Peripheral blood mononuclear cell (primary cell): ENCODE measurements around a stretch of chr20.

DNA sequence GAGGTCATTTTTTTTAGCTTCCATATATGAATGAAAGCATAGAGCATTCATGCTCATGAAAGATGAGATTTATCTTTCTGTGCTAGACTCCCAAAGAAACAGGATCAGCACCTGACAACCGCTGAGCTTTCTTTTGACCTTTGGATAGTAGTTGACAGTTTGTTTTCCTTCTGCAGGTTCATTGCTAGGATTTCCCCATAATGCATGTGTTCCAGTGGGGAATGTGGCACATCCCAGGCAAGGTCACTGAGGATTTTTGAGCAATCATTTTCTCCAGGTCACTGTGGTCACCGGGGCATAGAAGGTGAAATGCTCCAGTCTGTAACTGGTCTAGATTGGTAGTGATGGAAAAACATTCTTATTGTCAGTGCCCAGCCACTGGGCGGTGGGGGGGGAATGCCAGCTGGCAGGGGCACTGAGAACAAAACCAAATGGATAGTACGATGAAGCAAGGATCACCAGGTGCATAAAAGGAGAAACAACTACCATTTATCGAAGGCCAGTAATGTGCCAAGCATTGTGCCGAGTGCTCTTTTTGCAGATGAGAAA lies 33.7 kb upstream of the BCAS1 start:
- PRO-cap, 8 experiments = no peak in any of the 8 experiments

DNA sequence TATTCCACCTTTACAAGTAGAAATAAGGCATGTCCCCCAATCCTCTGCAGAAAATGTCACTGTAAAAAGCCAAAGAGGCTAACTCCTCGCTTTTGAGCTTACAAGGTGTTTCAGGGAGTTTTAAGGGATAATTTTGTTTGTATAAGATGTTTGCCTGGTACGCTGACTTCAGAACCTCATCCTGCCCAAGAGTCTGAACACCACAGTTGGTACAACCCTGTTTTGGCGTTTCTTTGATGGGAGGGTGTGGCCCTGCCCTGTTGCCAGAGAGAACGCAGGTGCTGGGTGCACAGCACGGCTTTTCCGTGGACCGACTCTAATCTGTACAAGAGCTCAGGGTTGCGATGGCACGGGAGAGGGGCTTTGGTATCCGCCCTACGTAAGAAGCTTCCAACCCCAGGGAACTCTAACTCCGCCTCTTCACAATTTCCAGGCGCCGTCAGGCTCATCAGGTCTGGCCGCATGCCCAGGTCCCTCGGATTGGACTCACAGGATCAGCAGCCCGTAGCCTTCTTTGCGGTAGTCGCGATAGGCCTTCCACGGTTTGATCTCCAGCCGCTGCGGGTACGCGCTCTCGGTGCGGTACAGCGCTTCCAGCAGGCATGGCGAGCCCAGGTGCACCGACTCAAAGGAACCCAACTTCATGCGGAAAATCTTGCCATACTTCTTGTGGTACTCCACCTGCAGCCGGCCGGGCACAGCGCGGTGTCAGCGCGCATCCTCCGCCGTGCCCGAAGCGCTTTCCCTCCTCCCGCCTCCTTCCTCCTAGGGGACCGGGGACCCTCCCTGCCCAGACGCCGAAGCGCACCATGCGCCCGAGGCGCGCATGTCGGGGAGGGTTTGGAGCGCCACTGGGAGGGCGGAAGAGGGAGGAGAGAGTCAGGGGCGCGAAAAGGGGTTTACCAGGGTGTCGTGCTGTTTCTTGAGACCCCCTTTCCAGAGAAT lies 1.1 kb downstream of the CYP24A1 start:
- PRO-cap, 8 experiments = no peak in any of the 8 experiments

GRCh38 chr20:54221509-54221881 lies 13.6 kb downstream of the PFDN4 start:
- PRO-cap, 8 experiments = no peak in any of the 8 experiments

- PRO-cap, 8 experiments = peak in 4 of 8 experiments; most common plus-strand start chr20:56443060 (in 4)
Measured at GRCh38 chr20:56442879-56443220, 25.6 kb upstream of the RTF2 start.

- PRO-cap, 8 experiments = no peak in any of the 8 experiments
Measured at GRCh38 chr20:56468887-56469438, 536 bp downstream of the RTF2 start.

DNA sequence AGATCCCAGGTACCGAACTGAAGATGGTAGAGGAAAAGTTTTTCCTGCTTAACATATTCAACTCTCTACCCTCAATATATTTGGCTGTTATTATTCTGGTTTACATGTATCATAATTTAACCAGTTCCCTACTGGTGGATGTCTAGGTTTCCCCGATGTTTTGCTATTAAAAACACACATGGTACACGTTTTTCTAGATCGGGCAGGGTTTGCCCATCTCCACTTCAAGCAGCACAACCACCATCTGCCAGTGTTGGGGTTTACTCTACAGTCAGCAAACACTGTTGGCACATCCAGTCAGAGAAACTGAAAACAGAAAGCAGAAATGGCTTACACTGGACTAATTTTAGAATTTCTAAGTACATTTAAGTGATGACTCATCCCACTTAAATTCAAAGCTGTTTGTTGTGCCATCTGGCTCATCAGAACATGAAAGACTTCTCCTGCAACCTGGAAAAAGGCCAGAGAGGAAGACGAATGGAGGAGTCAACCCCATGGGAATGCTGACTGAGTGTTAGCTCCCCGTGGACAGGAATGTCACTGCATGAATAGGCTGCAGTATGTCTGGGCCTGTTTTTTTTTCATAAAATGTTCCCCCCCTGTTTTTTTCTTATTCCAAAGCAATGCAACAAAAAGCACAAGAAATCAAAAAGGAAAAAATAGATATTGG lies 21.8 kb downstream of the FAM209B start:
- PRO-cap, 8 experiments = no peak in any of the 8 experiments

DNA sequence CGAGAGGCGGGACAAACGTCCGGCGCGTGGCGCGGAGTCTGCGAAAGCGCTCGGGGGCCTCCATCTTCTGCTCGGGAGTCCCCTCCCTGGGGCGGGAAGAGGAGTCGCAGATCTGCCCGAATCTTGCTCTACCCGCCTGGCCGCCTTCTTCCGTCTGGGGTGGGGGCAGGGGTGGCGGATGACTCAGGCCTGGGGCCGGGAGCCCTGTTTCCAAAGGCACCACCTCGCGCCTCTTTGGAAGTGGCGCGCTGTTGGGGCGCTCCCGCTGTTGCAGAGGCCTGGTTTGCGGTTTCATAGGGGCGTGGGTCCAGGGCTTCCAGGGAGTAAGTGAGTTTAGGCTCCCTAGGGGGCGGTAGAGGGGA lies 2.8 kb upstream of the TFAP2C start:
- PRO-cap, 8 experiments = no peak in any of the 8 experiments

- PRO-cap, 8 experiments = no peak in any of the 8 experiments
Measured at GRCh38 chr20:56632014-56632582, 3.0 kb downstream of the TFAP2C start.

DNA sequence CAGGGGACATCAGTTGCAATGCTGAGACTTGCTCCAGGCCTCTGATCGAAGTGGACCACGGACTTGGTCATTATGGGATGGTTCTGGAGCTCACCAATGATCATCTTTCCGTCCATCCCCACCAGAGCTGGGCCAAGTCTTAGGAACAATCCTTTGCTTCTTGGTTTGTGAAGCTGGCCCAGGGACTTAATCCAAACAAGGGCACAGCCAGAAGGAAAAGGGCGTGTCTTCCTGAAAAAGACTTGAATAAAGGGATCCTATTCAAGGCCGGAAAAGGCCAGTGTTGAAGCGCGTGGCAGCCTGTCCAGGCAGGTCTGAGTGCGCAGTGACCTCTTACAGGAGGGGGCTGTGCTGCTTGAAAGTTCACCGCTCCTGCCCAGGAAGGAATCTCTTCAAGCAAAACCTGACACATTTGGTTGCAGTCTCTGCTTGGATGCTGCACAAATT lies 136.0 kb downstream of the TFAP2C start:
- PRO-cap, 8 experiments = no peak in any of the 8 experiments

DNA sequence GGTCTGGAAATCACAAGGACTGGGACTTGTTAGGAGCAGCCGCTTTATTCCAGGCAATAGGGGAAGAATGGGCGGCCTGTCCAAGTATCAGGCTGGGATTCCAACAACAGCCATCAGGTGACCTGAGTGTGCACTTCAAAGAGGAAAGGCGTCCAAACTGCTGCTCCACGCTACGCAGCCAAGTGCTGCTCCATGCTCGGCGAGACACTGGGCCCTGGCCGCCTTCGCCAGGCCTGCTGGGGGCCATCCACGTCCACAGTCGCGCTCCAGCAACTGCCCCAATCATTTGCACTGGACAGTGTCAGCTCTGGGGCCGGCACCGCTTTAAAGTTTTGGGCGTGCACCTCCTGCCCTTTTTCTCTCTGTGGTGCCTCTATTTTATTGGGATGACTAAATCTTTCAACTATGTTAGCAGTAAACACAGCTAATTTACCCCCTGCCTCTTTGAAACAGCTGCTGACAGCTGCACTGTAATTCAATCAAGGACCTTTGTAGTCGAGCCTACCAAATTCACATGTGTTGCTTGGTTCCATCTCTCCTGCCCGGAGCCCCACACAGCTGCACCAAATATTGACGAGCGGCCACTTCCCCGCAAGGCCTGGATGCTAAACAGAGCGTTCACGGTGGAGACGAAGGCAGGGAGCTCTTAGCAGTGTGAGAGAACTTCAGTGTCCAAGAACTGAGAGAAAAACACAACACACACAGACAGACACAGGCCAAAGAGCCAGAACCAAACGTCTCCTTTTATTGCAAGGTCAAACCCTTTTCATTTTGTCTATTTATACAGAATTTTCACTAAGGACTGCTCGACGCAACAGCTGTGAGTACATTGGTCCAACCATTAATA lies 98.2 kb downstream of the BMP7 start:
- PRO-cap, 8 experiments = no peak in any of the 8 experiments

DNA sequence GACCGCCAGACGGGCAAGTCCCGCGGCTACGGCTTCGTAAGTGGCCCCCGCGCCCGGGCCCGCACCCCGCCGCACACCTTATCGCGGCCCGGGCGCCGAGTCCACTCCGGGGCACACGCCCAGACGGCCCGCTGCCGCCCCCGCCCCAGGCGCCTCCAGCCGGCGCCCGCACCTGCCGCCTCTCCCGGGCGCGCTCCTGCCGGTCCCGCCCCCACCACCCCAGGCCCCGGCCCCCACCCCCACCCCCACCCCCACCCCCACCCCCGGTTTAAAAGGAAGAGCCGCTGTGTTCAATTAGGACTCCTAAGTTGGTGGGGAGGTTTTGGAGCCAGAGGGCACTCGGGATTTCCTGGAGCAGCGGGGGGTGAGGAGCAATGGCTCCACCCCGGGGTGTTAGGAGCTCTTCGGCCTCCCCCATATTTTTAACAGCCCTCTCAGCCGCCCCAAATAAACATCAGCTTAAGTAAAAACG lies 623 bp downstream of the RBM38 start:
- PRO-cap, 8 experiments = peak in 7 of 8 experiments; most common plus-strand start position 306 of the sequence (in 4); most common minus-strand start position 106 of the sequence (in 5)

DNA sequence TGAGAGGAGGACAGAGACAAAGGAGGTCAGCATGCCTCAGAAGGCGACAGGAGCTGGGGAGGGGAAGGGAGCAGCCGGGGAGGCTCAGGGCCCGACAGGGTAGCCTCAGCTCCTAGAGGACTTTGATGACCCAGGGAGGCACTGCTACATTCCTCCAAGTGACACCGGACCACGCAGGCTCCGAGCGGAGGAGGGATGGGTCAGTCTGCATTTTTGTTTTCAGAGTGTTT lies 7.8 kb downstream of the RBM38 start:
- PRO-cap, 8 experiments = no peak in any of the 8 experiments

GRCh38 chr20:57403795-57404293 lies 12.6 kb downstream of the RBM38 start:
- PRO-cap, 8 experiments = peak in 2 of 8 experiments; most common plus-strand start chr20:57403997 (in 1)

DNA sequence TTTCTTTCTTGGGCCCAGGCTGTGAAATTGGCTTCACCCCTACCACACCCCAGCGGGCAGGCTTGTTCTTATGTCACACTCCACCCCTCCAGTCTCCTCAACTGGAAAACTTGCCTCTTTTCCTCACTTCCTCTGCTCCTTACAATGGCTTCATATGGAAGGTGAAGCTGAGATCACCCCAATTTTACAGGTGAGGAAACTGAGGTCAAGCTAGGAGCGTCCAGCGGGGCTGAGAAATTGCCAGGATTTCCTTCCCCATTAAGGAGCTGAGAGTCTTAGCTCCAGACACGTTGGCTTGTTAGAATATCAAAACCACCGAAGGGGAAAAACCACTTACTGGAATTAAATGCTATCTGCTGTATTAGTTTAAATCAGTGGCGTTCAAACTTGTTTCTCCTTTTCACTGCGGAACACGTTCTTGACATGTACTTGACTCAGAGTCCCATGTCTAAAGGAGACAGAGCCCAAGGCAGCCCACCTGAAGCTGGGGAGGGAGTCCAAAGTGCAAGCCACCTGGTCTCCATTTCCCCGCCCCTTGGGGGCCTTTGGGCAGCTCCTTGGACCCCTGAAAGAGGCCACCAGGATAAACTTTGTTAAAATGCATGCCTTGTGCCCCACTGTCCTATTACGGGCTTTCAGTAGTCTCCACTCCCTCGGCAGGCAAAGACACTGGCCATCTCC lies 6.4 kb downstream of the PCK1 start:
- PRO-cap, 8 experiments = no peak in any of the 8 experiments

DNA sequence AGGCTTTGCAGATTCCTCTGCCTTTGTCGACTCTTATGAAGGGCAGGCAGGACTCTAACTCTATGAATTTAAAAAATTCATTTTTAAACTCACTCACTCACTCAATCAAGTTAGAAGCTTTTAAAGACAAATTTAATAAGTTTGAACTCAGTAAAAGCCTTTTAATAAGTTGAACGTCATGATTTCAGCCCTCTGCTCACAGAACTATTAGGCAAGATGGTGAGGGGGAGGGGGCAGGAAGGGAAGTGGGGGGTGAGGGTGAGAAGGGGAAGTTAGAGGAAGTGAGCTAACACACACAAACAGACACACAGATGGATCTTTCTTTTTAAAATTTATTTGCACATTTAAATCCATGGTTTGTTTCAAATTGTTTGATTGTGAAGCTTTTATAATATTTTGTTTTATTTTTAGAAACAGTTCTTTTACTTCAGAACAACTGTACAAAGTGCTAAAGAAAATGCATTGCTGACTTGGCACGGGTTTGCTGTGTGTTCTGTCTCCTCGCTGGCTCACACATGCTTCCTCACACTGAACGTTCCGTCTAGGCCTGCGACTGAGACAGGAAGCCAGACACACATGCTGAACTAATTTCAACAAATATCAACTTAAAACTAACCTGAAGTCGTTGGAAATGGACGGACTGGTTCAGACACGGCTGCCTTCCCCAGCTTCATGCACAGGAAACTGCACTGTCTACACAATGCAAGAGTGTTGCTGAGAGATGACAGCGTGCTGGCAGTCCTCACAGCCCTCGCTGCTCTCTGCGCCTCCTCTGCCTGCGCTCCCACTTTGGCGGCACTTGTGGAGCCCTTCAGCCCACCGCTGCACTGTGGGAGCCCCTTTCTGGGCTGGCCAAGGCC lies 7.9 kb upstream of the ZBP1 start:
- PRO-cap, 8 experiments = peak in 8 of 8 experiments; most common plus-strand start position 619 of the sequence (in 3); most common minus-strand start position 517 of the sequence (in 8)

- PRO-cap, 8 experiments = peak in 1 of 8 experiments; most common minus-strand start chr20:57706170 (in 1)
Measured at GRCh38 chr20:57706018-57706826, 3.6 kb downstream of the PMEPA1 start.

DNA sequence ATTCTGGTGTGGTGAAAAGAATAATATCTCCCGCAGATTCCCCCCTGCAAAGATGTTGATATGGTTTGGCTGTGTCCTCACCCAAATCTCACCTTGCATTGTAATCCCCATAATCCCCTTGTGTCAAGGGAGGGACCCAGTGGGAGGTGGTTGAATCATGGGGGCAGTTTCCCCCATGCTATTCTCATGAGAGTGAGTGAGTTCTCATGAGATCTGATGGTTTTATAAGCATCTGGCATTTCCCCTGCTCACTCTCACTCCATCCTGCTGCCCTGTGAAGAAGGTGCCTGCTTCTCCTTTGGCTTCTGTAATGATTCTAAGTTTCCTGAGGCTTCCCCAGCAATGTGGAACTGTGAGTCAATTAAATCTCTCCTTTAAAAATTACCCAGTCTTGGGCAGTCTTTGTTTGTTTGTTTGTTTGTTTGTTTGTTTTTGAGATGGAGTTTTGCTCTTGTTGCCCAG lies 58.8 kb upstream of the PMEPA1 start:
- PRO-cap, 8 experiments = no peak in any of the 8 experiments

DNA sequence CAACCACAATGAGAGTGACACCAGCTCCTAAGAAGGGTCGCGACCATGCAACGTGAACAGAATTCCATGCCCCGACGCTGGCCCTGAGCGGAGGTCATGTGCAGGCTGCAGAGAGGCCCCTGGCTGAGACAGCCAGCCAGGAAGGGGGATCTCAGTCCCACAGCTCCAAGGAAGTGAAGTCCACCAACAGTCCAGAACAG lies 200.1 kb upstream of the C20orf85 start:
- PRO-cap, 8 experiments = no peak in any of the 8 experiments

DNA sequence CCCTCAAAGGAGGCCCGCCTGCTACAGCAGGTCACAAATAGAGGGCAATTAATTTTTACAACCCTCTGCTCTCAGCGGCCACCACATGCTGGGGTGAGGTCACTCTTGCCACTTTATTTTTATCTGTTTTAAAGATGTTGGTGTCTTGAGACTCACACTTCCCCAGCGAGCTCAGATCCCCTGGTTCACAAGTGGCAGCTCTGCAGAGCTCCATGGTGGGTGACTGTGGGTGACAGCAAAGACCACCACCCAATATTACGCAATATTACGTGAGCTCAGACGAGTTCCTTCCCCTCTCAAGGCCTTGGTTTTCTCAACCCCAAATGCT lies 193.1 kb upstream of the C20orf85 start:
- PRO-cap, 8 experiments = no peak in any of the 8 experiments

GRCh38 chr20:57960744-57961284 lies 189.9 kb upstream of the C20orf85 start:
- PRO-cap, 8 experiments = no peak in any of the 8 experiments